ENCODE measurements around the genes BSN, TRAIP and HYAL1.

DNA sequence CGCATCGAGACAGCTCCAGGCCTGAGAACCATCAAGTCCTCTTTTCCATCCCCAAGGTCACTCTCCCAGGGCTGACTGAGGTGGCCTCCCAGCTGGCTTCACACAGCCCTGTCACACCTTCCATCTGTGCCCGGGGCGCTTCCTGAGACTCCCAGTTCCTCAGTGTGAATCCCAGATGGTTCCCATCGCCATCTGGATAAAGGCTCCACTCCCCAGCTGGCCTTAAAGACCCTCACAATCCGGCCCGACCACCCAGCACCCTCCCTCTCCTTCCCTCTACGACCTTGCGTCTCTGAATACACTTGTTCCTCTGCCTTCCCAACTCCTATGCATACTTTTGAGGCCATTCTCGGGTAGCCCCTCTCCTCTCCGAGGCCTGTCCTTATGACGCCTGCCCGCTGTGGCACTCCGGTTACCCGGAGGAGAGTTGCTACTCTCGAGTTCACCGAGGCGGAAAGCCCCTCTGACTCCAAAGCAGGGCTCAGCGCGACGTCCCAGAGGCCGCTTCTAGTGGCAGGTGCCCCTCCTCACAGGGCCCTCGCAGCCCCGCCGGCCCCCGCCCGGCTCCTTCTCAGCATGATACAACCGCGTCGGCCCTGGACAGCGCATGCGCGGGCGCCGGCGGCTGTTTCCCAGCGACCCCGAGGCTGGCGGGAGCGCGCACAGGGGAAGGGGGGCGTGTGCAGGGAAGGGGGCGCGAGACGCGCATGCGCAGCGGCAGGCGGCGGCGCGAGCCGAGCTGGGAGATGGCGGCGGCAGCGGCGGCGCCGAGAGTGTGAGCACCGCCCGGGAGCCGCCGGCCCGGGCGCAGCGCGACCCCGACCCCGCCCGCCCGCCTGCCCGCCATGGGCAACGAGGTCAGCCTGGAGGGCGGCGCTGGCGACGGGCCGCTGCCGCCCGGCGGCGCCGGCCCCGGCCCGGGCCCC, at the start of gene BSN:
Gene BSN, plus strand, starts transcription at position 720 of the 926 bp plus-strand sequence.
- RRBS, result 2% methylated on average over 20 of the region's 85 CpGs

DNA sequence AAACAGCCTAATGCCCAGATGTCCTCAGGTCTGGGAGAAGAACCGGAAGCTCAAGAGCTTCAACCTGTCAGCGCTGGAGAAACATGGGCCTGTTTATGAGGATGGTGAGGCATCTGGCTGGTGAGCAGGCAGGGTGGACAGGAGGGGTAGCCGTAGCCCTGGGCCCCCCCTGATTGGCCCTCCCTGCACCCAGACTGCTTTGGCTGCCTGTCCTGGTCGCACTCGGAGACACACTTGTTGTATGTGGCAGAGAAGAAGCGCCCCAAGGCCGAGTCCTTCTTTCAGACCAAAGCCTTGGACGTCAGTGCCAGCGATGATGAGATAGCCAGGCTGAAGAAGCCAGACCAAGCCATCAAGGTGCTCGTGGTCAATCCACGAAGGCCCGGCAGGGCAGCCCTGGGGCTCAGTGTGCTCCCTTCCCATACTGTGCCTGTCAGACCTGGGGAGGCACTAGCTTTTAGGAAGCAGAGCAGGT, 1.7 kb downstream of the APEH start:
- RRBS, result no CpG with 5 or more reads among the region's 12 CpGs

DNA sequence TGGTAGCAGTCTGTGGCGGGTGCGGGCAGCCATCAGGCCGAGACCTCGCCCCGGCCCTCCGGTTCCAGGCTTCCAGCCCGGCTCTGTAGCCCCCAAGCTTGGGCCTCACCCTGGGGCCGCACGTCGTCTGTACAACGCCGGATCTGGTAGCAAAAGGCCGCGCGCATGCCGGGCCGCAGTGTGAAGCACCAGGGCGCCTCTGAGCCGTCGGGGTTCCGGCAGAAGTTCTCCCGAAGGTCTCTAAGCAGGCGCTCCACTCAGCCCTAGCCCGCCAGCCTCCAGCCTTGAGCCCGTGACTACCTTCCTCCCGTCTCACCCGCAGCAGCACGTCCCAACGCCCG, 3.4 kb downstream of the MST1 start:
- RRBS, result no CpG with 5 or more reads among the region's 30 CpGs

- RRBS, result no CpG with 5 or more reads among the region's 2 CpGs
Measured at GRCh38 chr3:49688312-49688515, 1.1 kb downstream of the MST1 start.

DNA sequence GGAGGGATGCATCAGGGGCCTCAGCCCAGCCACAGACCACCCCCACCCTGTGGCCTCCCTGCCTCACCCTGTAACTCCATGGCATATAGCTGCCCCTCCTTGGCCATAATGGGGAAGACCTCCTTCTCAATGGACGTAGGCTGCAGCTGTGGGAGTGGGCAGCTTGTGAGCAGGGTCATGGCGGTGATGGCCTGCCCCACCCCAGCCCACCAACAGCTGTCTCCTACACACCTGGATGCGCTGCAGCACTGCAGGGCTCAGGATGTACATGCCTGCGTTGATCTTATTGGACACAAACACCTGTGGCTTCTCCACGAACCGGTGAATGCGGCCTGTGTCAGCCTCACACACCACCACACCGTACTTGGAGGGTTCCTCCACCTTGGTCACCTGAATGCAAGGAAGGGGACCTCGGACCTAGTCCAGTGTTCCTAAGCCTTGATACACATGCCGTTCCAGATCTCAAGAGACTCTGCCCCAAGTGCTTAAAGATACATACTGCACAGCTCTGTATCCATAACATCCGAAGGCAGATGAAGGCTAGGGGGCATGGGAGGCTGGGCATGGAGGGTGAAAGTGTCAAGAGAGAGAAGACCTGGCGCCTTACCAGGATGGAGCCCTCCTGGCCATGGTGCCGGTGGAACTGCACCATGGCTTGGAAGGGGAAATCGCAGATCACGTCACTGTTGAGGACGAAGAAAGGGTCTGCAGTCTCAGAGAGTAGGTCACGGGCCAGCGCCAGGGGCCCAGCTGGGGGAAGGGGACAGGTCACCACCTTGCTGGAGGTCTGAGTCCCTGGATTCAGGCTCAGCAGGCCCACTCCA, 1.2 kb downstream of the GMPPB start:
- RRBS, result no CpG with 5 or more reads among the region's 18 CpGs

- RRBS, result no CpG with 5 or more reads among the region's 11 CpGs
Measured at GRCh38 chr3:49803879-49804267, 812 bp downstream of the INKA1 start.

GRCh38 chr3:49806677-49807119, 3.6 kb downstream of the INKA1 start:
- RRBS, result no CpG with 5 or more reads among the region's 1 CpG

GRCh38 chr3:49856186-49857057, at the start of gene TRAIP:
Gene TRAIP, minus strand, starts transcription at chr3:49856564.
- RRBS, result 3% methylated on average over 15 of the region's 53 CpGs

- RRBS, result no CpG with 5 or more reads among the region's 10 CpGs
Measured at GRCh38 chr3:50091716-50092306, 3.1 kb downstream of the RBM5 start.

DNA sequence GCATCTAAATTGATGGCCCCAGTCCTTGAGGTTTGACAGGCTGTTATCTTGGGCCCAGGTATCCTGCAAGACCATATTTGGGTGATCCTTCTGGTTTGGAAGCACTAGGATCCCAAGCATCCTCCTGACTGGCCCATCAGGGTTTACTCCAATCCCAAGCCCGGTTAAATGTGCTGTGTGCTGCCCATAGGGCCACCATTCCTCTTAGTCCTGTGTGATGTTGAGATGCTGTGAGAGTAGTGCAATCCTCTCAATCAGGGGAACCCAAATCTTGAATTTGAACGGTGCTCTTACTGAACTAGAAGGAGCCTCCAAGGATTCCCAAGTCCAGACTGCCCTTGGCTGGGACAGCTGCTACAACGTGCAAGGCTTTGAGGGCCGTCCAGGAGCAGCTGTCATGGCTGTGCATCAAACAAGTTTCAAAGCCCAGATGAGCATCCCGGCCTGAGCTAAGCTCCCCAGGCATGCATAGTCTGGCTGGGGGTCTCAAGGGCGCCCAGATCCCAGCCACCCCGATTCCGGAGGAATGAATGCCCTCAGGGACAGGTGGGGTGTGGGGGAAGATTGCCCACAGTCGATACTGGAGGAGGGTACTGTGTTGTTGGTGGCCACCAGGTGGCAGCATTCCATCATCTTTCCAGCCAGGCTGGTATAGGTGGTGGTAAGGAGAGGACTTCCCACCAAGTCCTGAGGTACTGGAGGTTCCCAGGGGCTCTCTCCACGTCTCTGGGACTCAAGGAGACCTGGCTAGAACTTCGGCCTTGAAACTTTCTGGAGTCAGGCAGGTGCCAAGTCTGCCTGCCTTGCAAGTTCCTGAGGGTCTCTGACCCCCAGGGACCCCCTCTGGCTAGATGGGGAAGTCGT, 32.6 kb downstream of the RBM5 start:
- RRBS, result 5% methylated on average over 4 of the region's 12 CpGs

GRCh38 chr3:50138655-50139636, 16.2 kb upstream of the SEMA3F start:
- RRBS, result no CpG with 5 or more reads among the region's 20 CpGs

- RRBS, result no CpG with 5 or more reads among the region's 20 CpGs
Measured at GRCh38 chr3:50214625-50215527, 9.8 kb downstream of the SLC38A3 start.

GRCh38 chr3:50237874-50238613, 2.0 kb downstream of the GNAI2 start:
- RRBS, result no CpG with 5 or more reads among the region's 28 CpGs

DNA sequence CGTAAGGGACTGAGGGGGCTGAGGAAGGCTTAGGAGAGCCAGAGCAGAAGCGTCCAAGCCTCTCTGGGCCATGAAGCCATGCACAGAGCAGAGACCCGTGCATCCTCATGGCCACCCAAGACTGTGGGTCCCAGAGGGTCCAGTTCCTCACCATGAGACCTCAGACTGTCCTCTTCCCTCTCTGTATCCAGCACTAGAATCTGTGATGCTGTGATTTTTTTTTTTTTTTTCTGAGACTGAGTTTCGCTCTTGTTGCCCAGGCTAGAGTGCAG, 8.7 kb downstream of the GNAI2 start:
- RRBS, result no CpG with 5 or more reads among the region's 4 CpGs

GRCh38 chr3:50257302-50258048, 11.5 kb upstream of the SEMA3B start:
- RRBS, result 59% methylated on average over 1 of the region's 19 CpGs

DNA sequence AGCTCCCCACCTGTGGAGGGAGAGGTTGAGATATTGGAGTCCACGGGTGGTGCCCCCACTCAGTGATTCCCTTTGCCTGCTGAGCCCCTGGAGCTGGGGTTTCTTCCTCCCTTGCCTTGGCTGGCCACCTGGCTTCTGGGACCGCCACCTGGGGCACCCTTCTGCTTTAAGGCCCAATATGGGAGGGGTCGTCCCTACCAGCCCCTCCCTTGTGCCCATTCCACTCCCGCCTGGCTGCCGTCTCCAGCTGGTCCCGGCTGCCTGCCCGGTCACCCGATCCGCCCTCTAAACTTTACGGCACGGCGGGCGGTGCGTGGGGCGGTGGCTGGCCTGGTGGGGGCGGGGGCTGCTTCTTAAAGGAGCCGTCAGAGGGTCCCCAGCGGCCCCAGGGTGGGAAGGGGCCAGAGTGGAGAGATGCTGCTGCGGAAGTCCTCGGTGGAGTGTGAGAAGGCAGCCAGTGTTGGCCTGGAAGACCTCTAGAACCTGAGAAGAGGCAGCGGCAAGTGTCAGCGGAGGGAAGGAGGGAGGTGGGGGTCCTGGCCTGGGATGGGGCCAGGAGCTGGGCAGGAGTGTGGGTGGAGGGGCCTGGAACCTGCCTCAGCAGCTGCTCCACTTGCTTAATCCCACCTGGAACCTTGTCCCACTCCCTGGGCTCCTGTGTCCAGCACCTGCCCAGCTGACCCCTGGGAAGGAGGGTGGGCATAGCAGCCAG, 1.5 kb upstream of the SEMA3B start:
- RRBS, result no CpG with 5 or more reads among the region's 22 CpGs

DNA sequence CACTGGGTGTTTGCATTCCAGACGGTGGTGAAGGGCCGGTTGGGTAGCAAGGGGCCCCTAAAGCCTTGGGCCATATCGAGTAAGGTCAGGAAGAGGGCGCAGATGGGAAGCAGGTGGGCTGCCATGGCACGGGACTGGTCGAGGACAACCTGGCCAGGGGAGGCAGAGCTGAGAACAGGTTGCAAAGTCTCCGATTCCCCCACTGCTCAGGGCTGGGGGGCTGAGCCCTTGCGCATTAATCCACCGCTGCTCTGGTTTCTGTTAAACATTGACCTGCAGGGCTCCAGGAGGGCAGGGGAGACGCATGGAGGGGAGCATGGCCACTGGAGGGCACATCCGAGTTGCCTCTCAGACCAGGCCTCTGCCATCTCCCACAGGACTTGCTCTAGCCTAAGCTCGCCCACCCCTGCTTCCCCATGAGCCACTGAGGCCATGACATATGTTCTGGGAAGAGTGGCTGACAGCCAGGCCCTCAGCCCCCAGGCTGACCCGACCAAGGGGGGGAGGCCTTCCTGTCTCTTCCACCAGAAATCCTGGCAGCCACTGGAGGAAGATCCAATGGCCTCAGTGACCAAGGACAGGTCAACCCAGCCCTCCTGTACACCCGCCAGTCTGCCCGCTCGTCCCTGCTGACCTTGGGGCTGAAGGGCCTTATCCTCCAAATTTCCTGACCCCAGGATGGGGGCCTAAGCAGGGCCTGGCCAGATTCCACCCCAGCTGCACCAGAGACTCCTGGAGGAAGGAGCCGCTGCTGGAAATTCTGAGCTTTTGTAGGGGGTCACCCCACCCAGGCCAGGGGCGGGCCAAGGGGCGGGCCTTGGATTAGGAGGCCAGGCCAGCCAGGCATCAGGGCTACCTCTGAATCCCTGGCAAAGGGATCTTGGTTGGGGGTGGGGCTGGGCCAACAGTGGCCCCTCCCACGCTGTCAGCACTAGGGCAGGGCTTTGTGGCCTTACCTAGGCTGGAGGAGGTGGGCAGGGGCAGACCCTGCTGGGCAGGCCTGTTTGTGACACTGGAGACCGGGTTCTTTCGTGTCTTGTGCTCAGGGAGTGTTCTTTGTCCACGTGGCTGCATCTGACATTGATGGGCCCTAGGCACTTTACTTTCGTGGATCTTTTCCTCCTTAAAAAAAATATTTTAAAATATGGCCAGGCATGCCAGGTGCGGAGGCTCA, at the start of gene HYAL1:
Gene HYAL1, minus strand, starts transcription at position 743 of the 1,174 bp plus-strand sequence.
- RRBS, result no CpG with 5 or more reads among the region's 25 CpGs

- RRBS, result 91% methylated on average over 4 of the region's 34 CpGs
Measured at GRCh38 chr3:50319731-50320592, 2.6 kb downstream of the HYAL2 start.

DNA sequence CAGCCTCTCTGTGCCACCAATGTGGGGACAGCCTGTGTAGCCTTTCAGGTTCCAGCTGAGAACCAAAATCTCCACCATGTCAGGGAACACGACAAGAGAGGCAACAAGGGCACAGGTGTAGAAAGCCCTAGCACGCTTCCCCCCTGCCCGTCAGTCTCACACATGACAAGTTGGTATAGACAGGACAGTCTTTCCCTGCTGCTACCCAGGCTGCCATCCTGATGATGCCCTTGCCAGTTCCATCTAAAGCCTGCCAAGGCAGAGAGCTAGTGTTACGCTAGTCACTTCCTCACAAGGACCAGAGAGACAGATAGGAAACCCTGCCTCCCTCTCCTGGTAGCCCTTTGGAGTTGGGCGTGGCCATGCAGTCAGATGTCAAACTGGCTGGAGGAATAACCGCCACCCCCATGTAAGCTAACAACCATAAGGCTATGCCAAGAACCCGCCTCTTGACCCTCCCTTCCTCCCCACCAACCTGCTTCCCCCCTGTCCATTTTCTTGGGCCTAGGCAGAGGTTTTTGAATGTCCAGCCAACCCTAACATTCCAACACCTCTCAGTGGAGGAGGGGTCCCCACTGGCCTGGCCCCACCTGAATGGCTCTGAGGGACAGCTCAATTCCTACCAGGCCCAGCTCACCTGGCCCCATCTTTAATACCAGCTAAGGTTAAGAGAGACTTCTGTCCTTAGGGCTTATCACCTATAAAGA, 2.8 kb downstream of the TMEM115 start:
- RRBS, result no CpG with 5 or more reads among the region's 7 CpGs

GRCh38 chr3:50617273-50617893, 432 bp downstream of the MAPKAPK3 start:
- RRBS, result 2% methylated on average over 12 of the region's 42 CpGs